HepG2 (cell line): ENCODE measurements around the genes NCR3LG1 and OTOG.

DNA sequence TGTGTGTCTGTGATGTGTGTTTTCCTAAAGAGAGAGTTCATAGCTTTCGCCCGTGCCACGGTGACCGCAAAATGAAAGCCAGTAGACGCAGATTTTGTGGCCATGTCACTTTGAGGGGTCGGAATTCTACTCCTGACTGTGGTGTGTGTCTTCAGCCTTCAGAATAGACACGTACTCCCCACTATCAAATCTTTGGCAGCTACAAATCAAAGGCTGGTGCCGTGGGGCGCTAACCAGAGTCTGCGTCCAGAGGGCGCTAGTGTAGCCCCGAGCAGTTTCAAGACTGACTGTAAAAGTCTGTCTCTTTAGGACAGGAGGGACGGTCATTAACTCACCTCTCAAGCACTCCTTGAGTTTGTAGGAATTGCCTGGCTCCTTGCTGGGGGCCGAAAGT lies 2.5 kb upstream of the CALCA start:
- RRBS, 2 experiments, result no CpG with 5 or more reads among the region's 14 CpGs
CAGE:
- cytosol, long polyA minus RNA, result no peak
- cytosol, long polyA plus RNA, result no peak
- long polyA plus RNA, result no peak
- nucleus, long polyA minus RNA, result no peak
- nucleus, long polyA plus RNA, result no peak

DNA sequence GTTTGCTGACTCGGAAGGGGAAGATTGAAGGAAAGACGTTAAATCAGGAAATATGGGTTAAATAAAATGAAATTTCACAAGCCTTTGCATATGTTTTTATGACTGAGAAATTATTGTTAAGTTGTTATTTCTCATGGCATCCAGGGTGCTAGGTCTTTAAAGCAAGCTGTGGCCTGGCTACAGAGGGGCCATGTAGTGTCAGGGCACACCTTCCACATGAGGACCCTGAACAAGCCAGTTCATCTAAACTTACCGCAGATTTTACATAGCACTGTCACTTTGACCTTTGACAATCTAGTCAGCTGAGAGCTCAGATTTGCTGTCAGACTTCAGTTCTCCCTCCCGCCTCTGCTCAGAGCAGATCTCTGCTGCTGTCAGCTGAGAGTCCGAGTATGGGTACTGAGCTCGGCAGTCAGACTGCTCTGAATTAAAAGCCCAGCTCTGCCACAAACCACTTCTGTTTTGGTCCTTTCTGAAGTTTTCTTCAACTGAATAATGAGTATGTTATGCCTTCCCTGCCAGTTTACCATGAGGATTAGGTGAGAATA lies 507.1 kb downstream of the SOX6 start:
- RRBS, 2 experiments, result no CpG with 5 or more reads among the region's 6 CpGs
CAGE:
- cytosol, long polyA minus RNA, result no peak
- cytosol, long polyA plus RNA, result no peak
- long polyA plus RNA, result no peak
- nucleus, long polyA minus RNA, result no peak
- nucleus, long polyA plus RNA, result no peak

- RRBS, 2 experiments, result 56 to 64% methylated on average over 5 of the region's 7 CpGs
CAGE:
- cytosol, long polyA minus RNA, result no peak
- cytosol, long polyA plus RNA, result no peak
- long polyA plus RNA, result no peak
- nucleus, long polyA minus RNA, result no peak
- nucleus, long polyA plus RNA, result no peak
Measured at GRCh38 chr11:15912791-15913253, 443.5 kb downstream of the SOX6 start.

DNA sequence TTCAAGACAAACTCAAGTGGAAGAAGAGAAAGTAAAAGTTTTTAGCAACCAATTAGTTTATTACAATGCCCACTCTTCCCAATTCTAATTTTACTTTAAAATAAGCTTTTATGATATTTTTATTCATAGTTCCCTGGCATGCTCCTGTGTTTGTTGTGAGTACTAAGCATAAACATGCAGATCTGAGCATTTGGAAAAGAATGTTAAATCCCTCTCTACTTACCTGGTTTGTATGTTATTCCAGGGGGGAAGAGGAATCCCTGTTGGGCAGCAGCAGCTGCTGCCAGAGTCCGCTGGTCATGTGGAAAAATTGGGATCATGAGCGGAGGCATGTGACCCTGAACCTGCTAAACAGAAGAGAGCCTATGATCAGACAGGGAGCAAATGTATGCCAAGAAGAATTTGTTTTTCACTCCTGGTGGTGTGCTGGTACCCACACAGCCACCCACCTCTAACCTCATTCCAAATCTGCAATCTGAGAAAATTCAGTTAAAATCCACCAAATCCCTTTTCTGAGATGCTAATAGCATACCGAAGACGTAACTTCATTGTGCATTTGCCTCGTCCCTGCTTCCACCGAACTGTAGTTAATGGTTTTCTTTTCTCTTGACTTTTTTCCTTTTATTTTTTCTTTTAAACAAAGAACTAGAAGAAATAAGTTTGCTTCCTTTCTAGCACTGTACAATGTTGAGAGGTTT lies 244.6 kb downstream of the SOX6 start:
- RRBS, 2 experiments, result no CpG with 5 or more reads among the region's 6 CpGs
CAGE:
- cytosol, long polyA minus RNA, result no peak
- cytosol, long polyA plus RNA, result no peak
- long polyA plus RNA, result no peak
- nucleus, long polyA minus RNA, result no peak
- nucleus, long polyA plus RNA, result no peak

DNA sequence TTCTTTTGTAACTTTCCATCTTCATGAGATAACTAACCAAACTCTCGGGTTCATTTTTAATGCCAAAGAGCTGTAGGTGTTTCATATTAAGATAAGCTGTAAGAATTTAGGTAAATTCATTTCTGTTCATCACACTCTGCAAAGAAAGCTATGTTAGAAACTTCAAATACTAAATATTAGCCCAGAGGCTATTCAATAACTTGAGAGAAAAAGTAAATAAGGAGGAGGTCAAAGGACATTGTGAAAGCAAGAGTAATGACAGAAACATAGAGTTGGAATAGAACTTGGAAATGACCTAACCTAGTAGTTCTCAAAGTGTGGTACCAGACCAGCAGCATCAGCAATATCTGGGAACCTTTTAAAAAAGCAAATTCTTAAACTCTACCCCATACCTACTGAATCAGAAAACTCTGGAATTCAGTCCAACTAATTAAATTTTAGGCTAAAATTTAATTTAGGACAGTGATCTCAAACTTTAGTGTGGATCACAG lies 241.4 kb downstream of the SOX6 start:
- RRBS, 2 experiments, result no CpG with 5 or more reads among the region's 1 CpG
CAGE:
- cytosol, long polyA minus RNA, result no peak
- cytosol, long polyA plus RNA, result no peak
- long polyA plus RNA, result no peak
- nucleus, long polyA minus RNA, result no peak
- nucleus, long polyA plus RNA, result no peak

DNA sequence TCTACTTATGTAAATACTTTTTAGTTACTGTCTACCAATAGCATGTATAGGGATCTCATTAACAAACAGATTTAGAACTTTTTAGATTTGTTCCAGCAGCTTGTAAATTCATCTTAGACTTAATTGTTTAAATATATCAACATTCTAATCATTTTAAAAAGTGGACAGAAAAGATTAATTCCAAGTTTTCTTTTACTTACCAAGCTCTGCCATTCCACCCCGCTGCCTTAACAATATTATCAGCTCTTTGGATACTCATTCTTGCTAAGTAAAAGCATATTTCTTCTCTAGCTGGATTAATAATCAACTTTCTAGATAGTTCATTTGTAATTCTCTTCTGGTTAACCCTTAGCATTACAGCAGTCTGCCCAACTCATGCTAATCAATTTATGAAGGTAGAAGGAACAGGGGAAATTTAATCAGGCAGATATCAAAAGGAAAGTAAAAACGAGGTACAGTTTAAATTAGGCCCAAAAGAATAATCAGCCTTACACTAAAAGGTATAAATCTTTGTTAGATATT lies 41.0 kb upstream of the SOX6 start:
- RRBS, 2 experiments, result no CpG with 5 or more reads among the region's 2 CpGs
CAGE:
- cytosol, long polyA minus RNA, result start-site peak on the minus strand centred at position 253 of the sequence, 9 bp wide, 33 reads
- cytosol, long polyA plus RNA, result no peak
- long polyA plus RNA, result start-site peak on the minus strand centred at position 243 of the sequence, 55 bp wide, 25 and 22 reads in 2 replicates
- nucleus, long polyA minus RNA, result start-site peak on the minus strand centred at position 242 of the sequence, 15 bp wide, 43 reads
- nucleus, long polyA plus RNA, result no peak

GRCh38 chr11:16605563-16606651 lies 132.5 kb upstream of the C11orf58 start:
- RRBS, 2 experiments, result 0 to 6% methylated on average over 6 of the region's 50 CpGs
CAGE:
- cytosol, long polyA minus RNA, result no peak
- cytosol, long polyA plus RNA, result no peak
- long polyA plus RNA, result no peak
- nucleus, long polyA minus RNA, result no peak
- nucleus, long polyA plus RNA, result no peak

GRCh38 chr11:16655390-16655719 lies 83.1 kb upstream of the C11orf58 start:
- RRBS, 2 experiments, result no CpG with 5 or more reads among the region's 2 CpGs
CAGE:
- cytosol, long polyA minus RNA, result no peak
- cytosol, long polyA plus RNA, result no peak
- long polyA plus RNA, result no peak
- nucleus, long polyA minus RNA, result no peak
- nucleus, long polyA plus RNA, result no peak

DNA sequence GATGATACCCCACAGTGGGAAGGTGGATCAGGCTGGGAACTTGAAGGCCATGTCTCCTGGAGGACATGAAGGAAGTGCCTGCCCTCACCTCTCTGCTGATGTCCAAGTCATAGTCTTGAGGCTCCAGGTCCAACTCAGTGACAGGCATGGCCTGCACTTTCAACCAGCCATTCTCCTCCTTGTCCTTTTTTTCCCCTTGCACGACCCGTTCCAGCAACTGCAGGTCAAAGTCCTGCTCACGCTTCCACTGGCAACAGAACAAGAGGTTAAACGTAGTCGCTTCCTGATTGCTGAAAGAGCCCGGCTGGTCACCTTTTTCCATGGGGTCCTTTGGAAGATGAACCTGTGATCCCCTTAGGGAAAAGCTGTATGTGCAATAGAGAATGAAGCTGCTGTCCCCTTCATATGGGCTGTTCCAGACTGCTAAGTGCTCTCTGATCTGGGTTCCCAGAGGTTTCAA lies 47.7 kb downstream of the C11orf58 start:
- RRBS, 2 experiments, result no CpG with 5 or more reads among the region's 6 CpGs
CAGE:
- cytosol, long polyA minus RNA, result no peak
- cytosol, long polyA plus RNA, result no peak
- long polyA plus RNA, result no peak
- nucleus, long polyA minus RNA, result no peak
- nucleus, long polyA plus RNA, result no peak

CAGE:
- cytosol, long polyA minus RNA, result no peak
- cytosol, long polyA plus RNA, result no peak
- long polyA plus RNA, result no peak
- nucleus, long polyA minus RNA, result no peak
- nucleus, long polyA plus RNA, result no peak
Measured at GRCh38 chr11:16922240-16922503, 92.0 kb downstream of the PLEKHA7 start.

DNA sequence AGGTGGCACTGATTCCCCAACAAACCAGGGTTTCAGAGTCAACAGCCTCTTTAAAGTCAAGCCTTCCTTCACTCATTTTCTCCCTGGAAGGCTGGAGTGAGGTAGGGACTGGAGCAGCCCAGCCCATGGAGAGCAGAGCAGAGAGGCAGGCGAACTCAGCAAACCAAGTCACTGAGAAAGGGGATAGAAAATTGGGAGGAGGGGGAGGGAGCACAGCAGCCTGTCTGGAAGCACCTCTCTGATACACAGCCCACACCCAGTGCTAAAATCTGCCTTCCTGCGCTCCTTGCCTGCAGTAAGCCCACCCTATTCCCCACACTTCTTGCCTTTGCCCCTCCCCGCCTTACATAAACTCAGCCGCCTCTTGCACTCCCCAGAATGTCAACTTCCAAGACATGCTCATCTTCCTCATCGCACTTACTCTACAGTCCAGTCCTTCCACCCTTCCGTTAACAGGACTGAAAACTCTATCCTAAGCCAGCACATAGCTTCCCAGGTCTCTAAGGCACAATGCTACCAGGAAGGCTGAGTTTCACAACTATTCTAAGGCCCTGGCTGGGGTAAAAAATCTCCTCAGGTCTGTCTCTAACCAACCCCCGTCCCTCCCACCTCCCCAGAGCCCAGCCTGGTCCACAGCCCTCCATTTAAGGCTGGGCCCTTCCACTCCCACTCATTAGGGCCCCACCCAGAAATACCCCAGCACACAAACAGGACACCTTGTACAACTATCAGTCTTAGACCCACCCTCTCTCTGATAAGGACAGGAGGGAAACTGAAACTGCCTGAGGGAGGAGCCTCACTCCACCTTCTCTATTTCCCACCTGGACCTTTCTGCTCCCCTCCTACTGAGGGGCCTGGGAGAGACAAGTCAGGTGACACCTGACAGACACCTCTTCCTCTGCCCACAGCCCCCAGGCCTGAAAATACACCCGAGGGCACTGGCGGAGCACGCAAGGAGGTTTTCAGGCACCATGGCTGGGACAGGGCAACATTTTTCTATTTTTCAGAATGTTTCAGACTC lies 90.5 kb downstream of the PLEKHA7 start:
- RRBS, 2 experiments, result no CpG with 5 or more reads among the region's 10 CpGs
CAGE:
- cytosol, long polyA minus RNA, result no peak
- cytosol, long polyA plus RNA, result no peak
- long polyA plus RNA, result no peak
- nucleus, long polyA minus RNA, result no peak
- nucleus, long polyA plus RNA, result no peak

- RRBS, 2 experiments, result no CpG with 5 or more reads among the region's 6 CpGs
CAGE:
- cytosol, long polyA minus RNA, result no peak
- cytosol, long polyA plus RNA, result no peak
- long polyA plus RNA, result no peak
- nucleus, long polyA minus RNA, result no peak
- nucleus, long polyA plus RNA, result no peak
Measured at GRCh38 chr11:16968192-16968874, 45.9 kb downstream of the PLEKHA7 start.

DNA sequence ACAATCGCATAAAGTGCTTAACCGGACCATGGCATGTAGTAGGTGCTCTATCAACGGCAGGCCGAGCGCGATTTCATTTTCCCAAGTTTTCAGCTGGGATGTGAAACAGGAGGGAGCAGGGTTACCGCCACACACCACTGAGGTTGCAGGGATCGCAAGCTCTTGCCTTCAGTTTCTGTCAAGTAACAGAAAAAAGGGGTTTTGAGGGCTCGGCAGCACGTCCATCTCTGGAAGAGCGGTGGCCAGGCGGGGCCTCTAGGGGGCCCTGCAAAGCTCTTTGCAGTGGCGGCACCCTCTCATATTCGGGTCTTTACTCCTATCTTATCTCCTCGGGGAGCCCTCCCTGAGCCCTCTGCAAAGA lies 738 bp upstream of the PLEKHA7 start:
- RRBS, 2 experiments, result no CpG with 5 or more reads among the region's 15 CpGs
CAGE:
- cytosol, long polyA minus RNA, result no peak
- cytosol, long polyA plus RNA, result no peak
- long polyA plus RNA, result no peak
- nucleus, long polyA minus RNA, result no peak
- nucleus, long polyA plus RNA, result no peak

DNA sequence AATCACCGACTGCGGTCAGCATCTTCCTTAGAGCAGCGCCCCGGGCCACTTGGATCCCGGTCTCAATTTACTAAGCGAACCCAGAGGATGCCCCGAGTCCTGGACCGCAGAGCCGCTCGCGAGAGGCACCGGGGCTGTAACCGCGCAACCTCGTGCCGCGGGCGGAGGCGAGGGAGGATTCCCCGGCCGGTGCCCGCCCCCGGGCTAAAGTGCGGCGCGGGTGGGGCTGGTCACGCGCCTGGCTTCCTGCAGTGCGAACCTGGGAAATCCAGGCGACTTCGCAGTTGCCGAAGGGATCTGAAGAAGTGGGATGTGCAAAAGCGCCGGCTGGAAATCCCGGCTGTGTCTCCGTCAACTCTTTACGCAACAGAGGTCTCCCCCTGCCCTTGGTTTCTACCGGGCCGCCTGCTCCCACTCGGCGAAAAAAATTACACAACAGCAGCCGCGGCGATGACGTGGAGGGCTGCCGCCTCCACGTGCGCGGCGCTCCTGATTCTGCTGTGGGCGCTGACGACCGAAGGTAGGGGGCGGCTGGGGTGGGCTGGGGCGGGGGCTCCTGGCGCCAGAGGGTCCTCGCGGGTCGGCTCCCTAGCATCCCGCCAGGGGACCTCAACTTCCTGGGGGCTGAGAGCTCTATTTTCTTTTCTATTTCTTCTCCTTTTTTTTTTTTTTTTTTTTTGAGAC lies at the start of gene NCR3LG1:
Gene NCR3LG1, plus strand, starts transcription at position 281 of the 684 bp plus-strand sequence.
- RRBS, 2 experiments, result 1 to 2% methylated on average over 15 to 19 of the region's 60 CpGs
CAGE:
- cytosol, long polyA minus RNA, result start-site peak on the plus strand centred at position 276 of the sequence, 23 bp wide, 76 reads
- cytosol, long polyA plus RNA, result start-site peak on the plus strand centred at position 245 of the sequence, 98 bp wide, 106 and 326 reads in 2 replicates
- long polyA plus RNA, result start-site peak on the plus strand centred at position 234 of the sequence, 140 bp wide, 132 and 320 reads in 2 replicates
- nucleus, long polyA minus RNA, result no peak
- nucleus, long polyA plus RNA, result start-site peak on the plus strand centred at position 271 of the sequence, 63 bp wide, 777 and 893 reads in 2 replicates; start-site peak on the plus strand centred at position 489 of the sequence, 40 bp wide, 85 and 75 reads in 2 replicates

GRCh38 chr11:17386350-17387132 lies 1.9 kb downstream of the KCNJ11 start:
- RRBS, 2 experiments, result no CpG with 5 or more reads among the region's 25 CpGs
CAGE:
- cytosol, long polyA minus RNA, result no peak
- cytosol, long polyA plus RNA, result no peak
- long polyA plus RNA, result no peak
- nucleus, long polyA minus RNA, result no peak
- nucleus, long polyA plus RNA, result no peak

DNA sequence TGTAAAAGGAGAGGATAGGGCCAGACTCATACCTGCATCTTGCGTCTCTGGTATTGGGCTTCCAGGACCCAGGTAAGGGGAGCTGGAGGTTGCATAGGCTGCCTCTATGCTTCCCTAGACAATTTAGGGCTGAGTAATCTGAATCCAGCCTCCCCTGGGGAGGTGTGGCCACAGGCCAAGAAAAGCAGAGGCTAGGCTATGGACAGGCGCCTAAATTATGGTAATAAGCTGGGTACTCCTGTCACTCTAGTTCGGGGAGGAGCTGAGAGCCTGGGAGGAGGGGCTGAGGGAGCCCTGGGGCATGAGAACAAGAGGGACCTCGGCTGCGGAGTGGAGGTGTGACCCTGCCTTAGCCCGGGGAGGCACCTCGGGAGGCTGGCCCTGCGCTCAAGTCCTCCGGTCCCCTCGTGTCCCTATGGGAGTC lies at the start of gene OTOG:
Gene OTOG, plus strand, starts transcription at position 302 of the 424 bp plus-strand sequence.
- RRBS, 2 experiments, result 29% methylated on average over 4 of the region's 10 CpGs
CAGE:
- cytosol, long polyA minus RNA, result no peak
- cytosol, long polyA plus RNA, result no peak
- long polyA plus RNA, result no peak
- nucleus, long polyA minus RNA, result no peak
- nucleus, long polyA plus RNA, result no peak

DNA sequence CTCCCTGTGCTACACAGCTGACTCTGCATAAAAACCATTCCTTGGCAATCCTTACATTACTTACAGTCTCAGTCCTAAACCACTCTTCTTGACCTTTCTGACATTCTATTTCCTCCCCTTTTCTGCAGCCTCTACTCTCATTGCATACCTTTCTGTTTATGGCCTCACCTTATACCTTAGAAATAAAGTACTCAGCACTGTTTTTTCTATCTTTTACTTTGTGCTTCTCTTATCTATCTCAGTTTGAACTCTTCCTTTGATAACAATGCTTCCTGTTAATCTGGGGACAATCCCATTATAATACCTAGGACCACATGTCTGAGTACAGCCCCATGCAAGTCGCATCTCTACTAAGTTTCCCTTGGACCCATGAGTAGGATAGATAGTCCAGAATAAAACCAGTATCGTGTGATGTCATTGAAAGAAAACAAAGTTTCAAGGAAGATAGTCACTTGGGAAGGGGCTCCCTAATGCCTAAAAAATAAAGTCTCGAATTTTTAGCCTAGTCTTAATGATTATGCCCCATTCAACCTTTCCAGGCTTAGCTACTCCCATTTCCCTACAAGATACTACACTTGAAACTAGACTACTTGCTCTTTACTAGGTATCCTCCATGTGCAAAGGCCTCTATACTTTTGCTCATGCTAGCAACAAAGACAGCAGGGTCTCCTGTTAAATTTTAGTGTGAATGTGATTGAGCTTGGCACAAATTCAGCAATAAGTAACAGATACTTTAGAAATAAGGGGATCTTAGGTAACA lies 7.2 kb upstream of the SERGEF start:
- RRBS, 2 experiments, result no CpG with 5 or more reads among the region's 3 CpGs
CAGE:
- cytosol, long polyA minus RNA, result no peak
- cytosol, long polyA plus RNA, result no peak
- long polyA plus RNA, result no peak
- nucleus, long polyA minus RNA, result no peak
- nucleus, long polyA plus RNA, result no peak

GRCh38 chr11:18115484-18115824 lies 9.6 kb upstream of the SAAL1 start:
- RRBS, 2 experiments, result no CpG with 5 or more reads among the region's 7 CpGs
CAGE:
- cytosol, long polyA minus RNA, result no peak
- cytosol, long polyA plus RNA, result no peak
- long polyA plus RNA, result no peak
- nucleus, long polyA minus RNA, result no peak
- nucleus, long polyA plus RNA, result no peak

DNA sequence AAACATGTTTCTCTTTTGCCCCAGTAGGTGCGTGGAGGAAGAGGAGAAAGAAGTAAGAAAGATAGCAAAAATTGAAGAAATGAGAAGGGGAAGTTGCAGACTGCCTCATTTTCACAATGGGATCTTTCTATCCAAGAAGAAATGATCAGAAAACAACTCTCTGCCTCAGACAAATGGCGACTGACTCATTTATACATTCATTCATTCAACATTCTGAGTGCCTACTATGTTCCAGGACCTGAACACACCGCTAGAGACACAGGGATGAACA lies 379 bp downstream of the HPS5 start:
- RRBS, 2 experiments, result no CpG with 5 or more reads among the region's 3 CpGs
CAGE:
- cytosol, long polyA minus RNA, result no peak
- cytosol, long polyA plus RNA, result no peak
- long polyA plus RNA, result no peak
- nucleus, long polyA minus RNA, result no peak
- nucleus, long polyA plus RNA, result no peak

DNA sequence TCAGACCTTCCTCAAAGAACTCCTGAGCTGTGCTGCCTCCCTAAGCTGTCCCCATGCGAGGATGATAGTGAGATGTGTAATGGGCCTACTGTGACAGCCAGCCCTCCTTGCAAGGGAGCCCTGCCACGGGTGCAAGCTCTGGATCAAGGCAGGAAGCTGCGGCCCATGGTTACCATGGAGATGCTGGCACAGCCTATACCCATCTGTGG lies 11.1 kb upstream of the LDHA start:
- RRBS, 2 experiments, result no CpG with 5 or more reads among the region's 3 CpGs
CAGE:
- cytosol, long polyA minus RNA, result no peak
- cytosol, long polyA plus RNA, result no peak
- long polyA plus RNA, result no peak
- nucleus, long polyA minus RNA, result no peak
- nucleus, long polyA plus RNA, result no peak